Hematopoietic multipotent progenitor cell (in vitro differentiated cells): ENCODE results near the gene FRMD4A.

GRCh38 chr10:12389084-12389882, 39.9 kb downstream of the CAMK1D start:
- CAGE, long polyA plus RNA = no peak

- CAGE, long polyA plus RNA = no peak
Measured at GRCh38 chr10:12433048-12433382, 83.7 kb downstream of the CAMK1D start.

- CAGE, long polyA plus RNA = no peak
Measured at GRCh38 chr10:12531255-12531445, 181.8 kb downstream of the CAMK1D start.

DNA sequence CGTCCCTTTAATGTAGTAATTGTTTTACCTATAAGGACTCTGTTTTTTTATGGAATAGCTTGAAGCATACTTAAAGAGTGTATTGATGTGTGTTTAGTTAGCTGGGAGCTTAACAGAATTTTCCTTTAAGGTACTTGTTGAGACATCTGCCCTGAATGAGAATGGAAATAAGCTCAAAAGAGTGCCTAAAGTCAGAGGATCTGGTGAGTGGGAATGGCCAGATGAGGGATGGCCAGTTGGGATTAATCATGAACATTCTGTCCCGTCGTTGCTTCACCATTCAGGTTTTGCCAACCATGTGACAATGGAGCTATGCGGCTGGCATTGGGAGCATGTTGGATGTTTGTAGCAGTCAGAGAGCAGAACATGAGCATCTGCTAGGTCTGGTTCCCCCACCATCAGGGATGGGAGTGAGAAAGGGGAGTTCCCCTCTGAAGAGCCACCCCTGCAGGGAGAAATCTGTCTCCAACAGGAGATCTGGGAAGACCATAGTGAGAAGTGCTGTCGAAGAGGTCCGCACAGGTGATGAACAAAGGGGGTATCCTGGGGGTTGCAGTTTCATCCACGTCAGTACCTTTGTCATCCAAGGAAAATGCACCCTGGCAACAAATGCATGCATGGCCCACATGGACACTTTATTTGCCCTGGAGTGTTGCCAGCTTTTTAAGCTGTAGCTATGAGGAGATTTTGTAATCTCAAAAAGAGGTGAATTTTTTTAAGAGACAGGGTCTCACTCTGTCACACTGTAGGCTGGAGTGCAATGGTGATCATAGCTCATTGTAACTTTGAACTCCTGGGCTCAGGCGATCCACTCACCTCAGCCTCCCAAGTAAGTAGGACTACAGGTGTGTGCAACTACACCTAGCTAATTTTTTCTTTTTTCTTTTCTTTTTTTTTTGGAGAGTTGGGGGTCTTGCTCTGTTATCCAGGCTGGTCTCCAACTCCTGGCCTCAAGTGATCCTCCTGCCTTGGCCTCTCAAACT, 190.2 kb downstream of the CAMK1D start:
- CAGE, long polyA plus RNA = no peak

GRCh38 chr10:12594329-12595125, 245.2 kb downstream of the CAMK1D start:
- CAGE, long polyA plus RNA = no peak

DNA sequence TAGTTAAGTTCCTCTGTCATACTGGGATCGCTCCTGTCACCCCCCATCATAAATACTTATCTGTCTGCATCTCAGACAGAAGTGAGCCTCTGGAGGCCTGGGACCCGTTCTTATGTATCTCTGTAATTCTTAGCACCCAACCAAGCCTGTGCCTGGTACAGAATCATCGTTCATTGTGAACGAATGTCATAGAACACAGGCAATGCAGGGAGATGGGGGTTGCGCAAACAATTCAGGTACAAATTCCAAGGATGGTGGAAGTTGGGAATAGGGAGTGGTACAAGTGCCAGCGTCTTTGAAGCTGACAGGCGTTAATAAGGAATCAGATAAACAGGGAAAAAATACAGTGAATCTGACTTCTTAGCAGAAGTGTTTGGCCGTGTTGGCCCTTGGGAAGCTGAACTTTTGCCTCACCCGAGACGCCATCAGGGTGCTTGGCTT, 254.7 kb downstream of the CAMK1D start:
- CAGE, long polyA plus RNA = no peak

DNA sequence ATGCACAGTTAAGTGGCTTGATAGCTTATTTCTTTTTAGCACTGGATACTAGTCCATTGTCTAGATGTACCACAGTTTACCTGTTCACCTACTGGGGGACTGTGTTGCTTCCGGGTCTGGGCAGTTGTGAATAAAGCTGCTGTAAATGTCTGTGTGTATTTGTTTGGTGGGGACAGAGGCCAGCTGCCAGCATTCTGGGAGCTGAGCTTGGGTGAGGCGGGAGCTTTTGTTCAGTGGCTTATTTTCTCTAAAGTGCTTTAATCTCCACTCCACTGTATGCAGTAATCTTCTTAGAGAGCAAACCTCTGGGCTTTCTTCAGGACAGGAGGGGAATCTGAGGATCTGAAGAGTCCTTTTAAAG, 279.6 kb downstream of the CAMK1D start:
- CAGE, long polyA plus RNA = no peak

- CAGE, long polyA plus RNA = no peak
Measured at GRCh38 chr10:12760786-12761359, 240.6 kb downstream of the CCDC3 start.

DNA sequence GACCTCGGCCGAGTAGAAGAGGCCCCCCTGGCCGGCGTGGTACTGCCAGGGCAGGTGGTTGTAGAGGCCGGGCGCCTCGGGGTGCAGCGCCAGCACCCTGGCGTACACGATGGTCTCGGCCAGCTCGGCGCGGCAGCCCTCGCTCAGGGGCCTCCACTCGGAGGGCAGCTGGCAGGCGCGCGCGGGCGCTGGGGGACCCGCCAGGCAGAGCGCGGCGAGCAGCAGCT, 266 bp downstream of the CCDC3 start:
- CAGE, long polyA plus RNA = no peak

DNA sequence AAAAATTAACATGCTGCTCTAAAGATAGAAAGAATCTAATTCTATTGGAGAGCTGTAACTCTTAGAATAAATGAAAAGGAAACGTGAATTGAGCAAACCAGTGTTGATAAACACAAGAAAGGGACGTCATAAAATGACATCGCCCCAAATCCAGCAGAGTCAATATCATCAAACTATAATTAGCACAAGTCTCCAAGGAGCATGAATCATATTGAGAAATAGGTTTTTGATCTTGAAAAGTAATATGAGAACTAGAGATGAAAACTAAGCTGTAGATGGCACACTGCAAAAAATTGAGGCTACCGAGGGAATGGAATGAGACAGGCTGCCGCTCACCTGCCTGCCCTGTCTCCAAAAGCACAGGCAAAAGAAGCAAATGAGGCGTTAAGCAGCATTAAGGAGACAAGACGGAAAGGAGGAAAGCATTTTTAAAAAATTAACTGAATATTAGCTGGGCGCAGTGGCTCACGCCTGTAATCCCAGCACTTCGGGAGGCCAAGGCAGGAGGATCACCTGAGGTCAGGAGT, 11.6 kb upstream of the OPTN start:
- CAGE, long polyA plus RNA = no peak

GRCh38 chr10:13288080-13288711, 11.7 kb downstream of the PHYH start:
- CAGE, long polyA plus RNA = no peak

GRCh38 chr10:13608266-13608575, 21.5 kb downstream of the PRPF18 start:
- CAGE, long polyA plus RNA = no peak

- CAGE, long polyA plus RNA = no peak
Measured at GRCh38 chr10:13648520-13648898, 61.7 kb downstream of the PRPF18 start.

DNA sequence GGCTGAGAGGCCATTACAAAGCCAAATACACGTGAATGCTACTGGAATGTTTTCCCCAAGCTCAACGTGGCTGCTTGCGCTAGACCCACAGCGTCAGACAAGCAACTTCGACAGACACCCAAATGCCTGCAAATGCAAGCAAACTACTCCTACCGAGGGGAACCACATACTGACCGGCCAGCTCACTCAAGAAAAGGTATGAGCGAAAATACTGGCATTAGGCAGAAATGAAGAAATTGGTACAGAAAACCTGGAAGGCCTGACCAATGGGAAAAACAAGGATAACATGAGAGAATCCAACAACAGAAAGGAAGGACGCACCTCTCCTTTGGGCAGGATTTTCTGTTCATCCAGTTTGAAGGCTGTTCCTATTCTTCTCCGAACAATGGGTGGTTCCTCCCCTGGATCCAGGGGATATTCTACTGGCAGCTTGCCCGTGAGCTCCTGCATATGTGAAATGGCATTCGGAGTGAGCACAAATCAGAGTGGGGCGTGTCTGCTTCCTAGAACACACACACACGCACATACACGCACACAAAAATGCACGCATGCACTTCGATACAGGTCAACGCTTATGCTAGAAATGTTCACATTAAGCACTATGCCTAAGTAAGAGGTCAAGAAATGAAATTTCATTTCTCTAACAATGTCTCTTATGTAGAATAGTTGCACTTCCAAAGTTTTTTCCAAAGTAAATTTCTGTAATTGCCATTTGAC, 83.5 kb downstream of the PRPF18 start:
- CAGE, long polyA plus RNA = no peak

DNA sequence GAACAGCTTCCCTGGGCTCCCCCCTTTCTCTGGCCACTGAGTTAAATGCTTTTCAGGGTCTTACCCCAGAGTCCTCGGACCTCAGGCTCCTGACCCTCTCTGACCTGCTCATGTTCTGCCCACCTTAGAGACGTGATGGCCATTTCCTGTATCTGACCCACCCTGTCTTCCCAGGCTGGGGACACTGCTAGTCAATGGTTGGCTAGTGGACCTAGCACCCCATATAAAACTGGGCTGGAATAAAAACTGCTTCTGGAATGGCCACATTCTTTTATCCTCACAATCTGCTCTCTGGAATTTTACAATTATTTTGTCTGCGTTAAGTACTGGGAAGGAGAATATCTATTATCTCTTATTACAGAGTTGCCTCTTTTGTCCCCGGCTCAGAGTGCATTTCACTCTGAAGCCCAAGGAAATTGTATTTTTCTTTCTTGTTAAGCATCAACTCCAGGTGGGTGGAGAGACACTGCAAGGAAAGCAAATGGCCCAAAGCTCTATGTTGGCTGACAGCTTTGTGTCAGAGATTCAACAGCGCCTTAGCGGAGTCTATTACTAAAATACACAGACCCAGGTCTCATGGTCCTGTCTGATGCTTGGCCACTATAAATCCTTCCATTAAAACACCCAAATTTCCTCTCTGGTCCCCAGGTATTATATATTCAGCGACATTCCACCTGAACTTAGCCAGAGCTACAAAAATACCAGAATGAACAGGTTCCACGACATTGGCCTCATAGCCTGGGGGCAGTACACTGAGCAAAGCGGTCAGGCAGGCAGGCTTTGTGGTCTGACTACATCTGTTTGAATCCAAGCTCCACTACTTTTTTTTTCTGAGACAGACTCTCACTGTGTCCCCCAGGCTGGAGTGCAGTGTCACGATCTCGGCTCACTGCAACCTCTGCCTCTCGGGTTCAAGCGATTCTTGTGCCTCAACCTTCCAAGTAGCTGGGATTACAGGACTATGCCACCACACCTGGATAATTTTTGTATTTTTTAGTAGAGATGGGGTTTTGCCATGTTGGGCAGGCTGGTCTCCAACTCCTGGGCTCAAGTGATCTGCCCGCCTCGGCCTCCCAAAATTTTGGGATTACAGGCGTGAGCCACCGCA, 121.7 kb downstream of the PRPF18 start:
- CAGE, long polyA plus RNA = no peak

GRCh38 chr10:13822996-13823472, 236.3 kb downstream of the PRPF18 start:
- CAGE, long polyA plus RNA = no peak

- CAGE, long polyA plus RNA = no peak
Measured at GRCh38 chr10:13877281-13877996, 290.7 kb downstream of the PRPF18 start.

- CAGE, long polyA plus RNA = no peak
Measured at GRCh38 chr10:13891034-13892227, 304.7 kb downstream of the PRPF18 start.

GRCh38 chr10:14330747-14331201, at the start of gene FRMD4A:
FRMD4A (minus strand) TSS chr10:14330924.
- CAGE, long polyA plus RNA = no peak

DNA sequence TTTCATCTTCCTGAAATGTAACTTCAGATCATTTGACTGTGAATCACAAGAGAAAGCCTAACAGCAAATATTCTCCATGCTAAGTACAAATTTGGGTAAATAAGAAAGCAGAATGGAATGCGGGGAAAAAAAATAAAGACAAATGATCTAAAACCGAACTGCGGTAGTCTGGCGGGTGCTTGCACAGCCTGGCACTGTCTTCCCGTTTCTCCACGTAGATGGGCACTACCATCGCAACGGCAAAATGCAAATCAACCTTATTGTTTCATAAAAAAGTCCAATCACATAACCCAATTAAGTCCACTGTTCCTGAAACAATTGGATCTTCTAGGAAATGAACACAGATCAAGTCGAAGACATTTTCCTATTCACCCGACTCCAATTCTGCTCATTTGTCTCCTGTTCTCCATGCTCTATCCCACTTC, 74.6 kb upstream of the FRMD4A start:
- CAGE, long polyA plus RNA = no peak